Brain (tissue), 1 donor: ENCODE measurements around the genes BNIP2 and FOXB1.

DNA sequence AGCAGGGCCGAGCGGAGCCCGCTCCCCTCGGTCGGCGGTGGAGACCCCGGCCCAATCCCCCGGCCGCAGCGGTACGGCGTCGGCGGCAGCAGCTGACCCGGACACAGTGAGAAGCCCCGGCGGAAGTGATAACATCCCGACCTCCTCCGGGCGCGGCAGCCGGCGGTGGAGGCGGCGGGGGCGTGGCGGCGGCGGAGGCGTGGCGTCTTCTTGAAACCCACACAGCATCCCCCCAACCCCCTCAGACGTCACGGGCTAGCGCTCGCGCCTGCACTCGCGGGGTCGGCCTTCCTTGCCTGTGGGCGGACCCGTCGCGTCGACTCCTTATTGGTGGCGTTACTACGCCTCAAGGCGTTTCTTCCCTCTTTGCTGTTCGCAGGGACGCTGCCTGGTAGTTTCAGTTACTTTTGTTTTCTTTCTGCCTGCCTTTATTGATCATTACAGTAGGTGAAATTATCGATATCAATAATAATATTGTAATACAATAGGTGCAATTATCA, at the start of gene BNIP2:
BNIP2 (minus strand) TSS at position 108 of the 500 bp plus-strand sequence.
- RRBS = 1% methylated on average over 13 of the region's 50 CpGs

GRCh38 chr15:59739530-59740286, 50.6 kb upstream of the BNIP2 start:
- RRBS = no CpG with 5 or more reads among the region's 15 CpGs

GRCh38 chr15:59814301-59814838, 125.2 kb upstream of the BNIP2 start:
- RRBS = no CpG with 5 or more reads among the region's 9 CpGs

- RRBS = 6% methylated on average over 8 of the region's 47 CpGs
These were observed at the start of gene FOXB1 for GRCh38 chr15:60003499-60004430. FOXB1 (plus strand) TSS chr15:60004311.

GRCh38 chr15:60189005-60189334, 184.9 kb downstream of the FOXB1 start:
- RRBS = no CpG with 5 or more reads among the region's 2 CpGs

DNA sequence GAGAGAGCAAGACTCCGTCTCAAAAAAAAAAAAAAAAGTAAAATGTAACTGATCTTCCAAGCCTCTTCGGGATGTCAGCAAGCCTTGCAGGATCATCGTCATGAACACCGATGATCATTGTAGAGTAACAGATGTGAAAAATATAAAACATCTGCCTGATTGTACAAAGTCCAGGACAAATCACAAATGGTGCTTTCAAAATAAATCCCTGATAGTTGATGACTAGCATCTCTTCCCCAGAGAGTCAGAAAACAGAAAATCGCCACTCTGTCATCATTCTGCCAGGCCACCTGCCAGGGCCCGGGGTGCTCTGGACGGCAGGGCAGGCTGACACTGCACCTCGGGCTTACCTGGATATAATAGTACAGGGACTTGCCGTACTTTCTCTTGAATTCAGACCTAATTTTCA, 49.1 kb downstream of the ANXA2 start:
- RRBS = no CpG with 5 or more reads among the region's 9 CpGs

DNA sequence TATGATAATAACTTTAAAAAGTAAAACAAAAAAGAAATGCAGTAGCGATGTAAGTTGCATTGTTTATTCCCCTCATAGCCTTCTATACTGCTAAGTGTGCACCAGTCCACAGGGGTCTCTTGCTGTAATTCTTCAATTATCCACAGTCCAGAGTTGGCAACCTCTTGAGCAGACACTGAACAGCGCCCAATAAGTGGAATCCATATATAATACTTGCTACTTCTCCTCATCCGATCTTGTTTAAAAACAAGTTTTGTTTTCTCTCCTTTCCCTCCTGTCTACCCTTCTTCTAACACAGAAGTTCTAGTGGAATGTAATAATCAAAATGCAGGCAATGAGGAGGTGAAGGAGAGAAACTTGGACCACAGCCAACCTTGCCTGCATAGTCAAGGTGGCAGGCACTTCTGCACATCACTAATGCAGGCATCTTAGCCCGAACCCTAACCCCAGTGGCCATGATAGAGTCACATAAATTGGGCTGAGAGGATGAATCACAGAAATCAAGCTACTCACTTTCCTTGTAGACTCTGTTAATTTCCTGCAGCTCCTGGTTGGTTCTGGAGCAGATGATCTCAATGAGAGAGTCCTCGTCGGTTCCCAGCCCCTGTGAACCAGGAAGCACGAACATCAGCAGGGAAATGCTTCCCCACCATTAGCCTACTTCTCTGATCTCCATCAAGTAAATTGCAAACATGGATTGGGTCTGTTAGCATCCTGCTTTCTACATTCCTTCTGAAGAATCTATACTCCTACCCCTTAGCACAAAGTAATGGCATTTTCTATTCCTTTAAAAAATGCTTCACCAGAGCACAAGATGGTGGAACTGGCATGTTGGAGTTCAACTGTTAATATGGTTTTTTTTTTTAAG, 40.9 kb downstream of the ANXA2 start:
- RRBS = no CpG with 5 or more reads among the region's 7 CpGs

GRCh38 chr15:60370973-60371844, 26.6 kb downstream of the ANXA2 start:
- RRBS = no CpG with 5 or more reads among the region's 13 CpGs

DNA sequence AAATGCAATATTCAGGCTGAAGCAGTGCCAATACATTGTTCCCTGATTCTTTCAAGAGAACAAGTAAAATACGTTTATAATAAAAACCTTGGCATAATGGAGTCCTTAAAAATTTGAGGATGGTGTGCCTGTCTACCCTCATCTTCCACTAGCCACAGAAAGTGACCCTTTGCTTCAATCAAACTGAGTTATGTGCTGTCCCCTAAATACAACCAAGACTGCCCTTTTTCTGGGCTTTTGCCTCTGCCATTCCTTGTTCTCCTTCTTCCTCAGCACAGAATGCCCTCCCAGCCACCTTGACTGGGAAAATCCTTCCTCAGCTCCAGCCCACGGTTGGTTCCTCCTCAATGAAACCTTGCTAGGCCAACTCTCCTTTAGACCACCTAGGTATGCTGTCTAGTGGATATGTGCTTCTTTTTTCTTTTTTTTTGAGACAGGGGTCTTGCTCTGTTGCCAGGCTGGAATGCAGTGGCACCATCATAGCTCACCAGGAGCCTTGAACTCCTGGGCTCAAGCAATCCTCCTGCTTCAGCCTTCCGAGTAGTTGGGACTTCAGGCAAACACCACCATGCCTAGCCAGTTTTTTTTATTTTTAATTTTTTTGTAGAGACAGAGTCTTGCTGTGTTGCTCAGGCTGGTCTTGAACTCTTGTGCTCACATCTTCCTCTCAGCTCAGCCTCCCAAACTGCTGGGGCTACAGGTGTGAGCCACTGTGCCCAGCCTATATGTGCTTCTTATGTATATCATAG, 48.9 kb upstream of the ICE2 start:
- RRBS = no CpG with 5 or more reads among the region's 3 CpGs

DNA sequence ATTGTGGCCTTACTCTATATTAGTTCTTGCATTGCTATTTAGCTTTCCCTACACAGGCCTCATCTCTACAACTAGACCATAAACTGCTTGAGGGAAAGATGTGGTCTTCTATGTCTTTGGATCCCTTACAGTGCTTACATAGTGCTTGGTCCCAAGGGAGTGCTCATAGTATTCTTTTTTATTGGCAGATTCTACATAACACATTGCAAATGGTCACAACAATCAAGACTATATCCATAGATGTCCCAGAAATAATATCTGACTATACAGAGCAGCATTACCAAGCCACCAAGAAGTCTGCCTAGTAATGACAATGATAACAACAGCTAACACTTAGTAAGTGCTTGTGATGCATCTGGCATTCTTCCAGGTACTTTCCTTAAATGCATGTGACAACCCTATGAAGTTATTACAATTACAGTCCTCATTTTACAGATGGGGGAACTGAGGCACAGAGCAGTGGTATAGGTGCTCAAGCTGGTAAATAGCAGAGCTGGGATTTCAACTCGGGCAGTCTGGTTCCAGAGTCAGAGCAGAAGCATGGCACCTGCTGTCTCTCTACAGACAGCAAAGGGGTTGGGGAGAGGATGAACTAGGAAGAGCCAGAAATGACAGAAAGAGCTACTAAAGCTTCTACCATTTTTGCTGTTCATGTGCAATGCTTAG, 49.6 kb upstream of the ICE2 start:
- RRBS = no CpG with 5 or more reads among the region's 1 CpG

DNA sequence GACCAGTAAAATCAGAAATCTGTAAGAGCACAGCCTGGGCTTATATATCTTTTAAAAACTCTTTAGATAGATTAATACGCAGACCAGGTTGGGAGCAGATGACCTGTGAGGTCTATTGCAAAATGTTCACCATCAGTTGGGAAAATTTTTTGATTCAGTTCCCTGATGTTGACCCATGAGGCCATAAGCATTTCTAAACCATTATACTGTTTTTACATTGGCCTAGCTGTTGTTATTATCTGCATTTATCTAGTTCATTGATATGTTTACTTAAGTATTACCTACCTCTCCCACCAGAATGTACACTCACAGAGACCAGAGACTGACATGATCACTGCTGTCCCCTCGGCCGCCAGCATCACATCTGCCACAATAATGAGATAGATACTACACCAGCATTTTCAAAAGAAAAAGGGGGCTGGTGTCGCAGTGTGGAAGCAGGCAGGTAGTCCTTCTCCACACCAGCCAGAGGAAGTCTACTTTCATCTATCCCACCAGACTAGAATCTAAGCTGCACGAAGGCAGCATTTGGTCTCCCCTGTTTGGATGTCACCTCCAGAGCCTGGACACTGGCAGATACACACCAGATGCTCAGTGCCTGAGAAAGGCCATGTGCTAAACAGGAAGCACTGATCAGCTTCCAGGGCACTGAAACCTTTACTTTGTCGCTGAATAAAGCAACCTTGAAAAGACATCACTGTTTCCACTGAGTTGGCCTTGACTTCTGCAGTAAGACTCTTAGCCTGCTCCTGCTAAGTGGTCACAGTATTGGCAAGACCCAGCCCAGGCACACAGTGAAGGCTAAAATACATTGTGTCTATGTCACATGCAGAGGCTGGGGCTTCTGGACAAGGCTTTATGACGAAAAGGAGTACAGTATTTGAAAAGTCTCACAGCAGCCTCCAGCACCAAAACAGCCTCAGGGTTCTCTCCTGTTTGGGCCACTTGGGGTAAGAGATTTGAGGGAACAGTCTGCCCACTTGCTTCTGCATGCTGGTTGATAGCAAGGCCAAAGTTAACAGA, 104.1 kb upstream of the ICE2 start:
- RRBS = no CpG with 5 or more reads among the region's 7 CpGs

DNA sequence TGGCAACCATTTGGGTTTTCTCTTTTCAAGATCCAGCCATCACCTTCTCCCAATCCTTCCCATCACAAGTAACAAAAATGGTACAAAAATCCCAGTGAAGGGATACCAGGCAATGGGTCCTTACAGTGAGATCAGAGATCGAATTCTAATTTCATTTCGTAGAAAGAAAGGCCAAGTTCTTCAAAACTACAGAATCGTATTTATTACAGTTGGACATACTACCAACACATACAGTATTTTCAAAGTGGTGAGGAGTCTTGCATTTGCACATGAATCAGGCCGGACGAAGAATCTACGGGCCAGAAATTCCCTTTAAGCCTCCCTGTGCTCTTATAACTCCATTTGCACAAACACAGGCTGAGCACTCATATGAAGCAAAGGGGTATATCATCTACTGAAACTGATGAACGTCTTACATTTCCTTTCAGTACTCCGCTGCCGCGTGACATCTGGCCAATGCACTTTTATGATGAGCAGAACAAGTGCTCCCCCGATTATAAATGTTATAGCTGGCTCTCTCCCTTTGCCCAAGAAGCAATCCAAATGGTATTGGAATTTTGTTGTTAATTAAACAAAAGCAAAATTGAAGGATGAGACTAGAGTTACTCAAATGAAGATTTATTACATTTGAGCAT, 110.2 kb upstream of the ICE2 start:
- RRBS = no CpG with 5 or more reads among the region's 11 CpGs

GRCh38 chr15:60804906-60805597, 326.1 kb upstream of the ICE2 start:
- RRBS = no CpG with 5 or more reads among the region's 6 CpGs

DNA sequence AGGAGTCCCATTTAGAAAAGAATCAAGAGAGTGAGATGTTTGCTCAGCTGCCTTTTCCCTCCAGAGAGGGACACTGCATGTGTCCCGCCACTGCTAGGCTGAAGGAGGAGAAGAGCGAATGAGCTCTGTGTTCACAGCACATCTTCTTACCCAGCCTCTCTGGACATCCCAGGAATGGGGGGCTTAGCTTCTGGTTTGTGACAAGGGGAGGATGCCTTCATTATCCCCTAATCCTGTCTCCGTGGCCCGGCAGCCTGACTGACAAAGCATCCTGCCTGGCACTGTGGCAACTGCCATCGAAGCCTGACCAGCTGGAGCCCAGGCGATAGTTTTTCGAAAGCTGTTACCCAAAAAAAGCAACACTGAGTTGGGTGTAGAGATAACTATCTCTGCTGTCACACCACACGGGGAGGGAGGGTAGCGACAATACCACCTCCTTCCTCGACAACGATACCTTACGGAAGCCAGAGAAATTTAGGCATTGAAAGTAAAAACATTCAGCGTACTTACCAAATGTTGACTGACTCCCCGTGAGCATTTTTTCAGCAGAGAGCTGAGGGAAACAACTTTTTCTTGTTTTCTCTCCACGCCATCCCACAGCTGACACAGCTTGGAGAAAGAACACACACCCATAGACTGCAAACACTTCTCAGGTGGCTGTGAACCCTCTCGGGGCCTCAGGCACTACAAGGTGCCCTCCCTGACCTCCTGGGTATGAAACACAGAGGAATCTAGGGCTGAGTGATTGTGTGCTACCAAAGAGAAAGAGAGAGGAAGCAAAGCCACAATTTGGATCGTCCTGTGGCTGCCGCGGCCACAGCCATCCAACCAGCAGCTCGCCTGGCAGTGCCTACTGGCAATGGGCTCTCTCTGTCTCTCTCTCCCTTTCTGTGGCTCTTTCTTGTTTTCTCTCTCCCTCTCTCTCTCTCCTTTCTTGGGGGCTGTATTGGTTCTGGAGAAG, 361.9 kb upstream of the ICE2 start:
- RRBS = no CpG with 5 or more reads among the region's 20 CpGs

GRCh38 chr15:60995071-60995730, 233.9 kb downstream of the RORA start:
- RRBS = no CpG with 5 or more reads among the region's 10 CpGs

DNA sequence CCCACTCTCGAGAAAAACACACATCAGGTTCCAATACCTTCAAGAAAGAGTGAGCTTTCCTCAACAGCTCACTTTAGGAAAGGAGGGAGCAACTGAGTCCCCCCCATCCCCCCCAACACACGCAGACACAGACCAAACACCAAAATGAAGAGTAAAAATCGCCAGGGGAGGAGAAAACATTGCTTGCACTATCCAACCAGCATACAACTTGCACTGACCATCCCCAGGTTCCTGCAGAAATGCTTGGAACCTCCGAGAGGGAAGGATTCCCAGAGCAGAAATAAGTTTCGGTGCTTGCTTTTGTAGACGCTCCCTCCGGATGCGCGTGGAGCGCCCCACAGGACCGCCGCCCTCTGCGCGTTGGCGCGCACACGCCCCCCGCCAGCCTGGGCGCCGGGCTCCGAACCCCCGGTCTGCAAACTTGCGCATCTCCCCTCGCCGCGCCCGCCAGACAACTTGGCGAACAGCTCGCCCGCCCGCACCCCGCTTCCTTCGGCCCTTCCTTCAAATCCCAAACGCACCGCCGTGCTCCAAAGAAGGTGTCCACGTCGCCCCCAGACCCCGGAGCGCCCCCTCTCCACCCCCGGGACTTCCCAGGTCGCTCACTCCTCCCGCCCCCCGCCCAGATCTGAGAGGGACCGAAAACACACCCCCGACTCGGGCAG, 1.1 kb downstream of the RORA start:
- RRBS = no CpG with 5 or more reads among the region's 47 CpGs

GRCh38 chr15:61228611-61228914, 539 bp downstream of the RORA start:
- RRBS = 0% methylated on average over 5 of the region's 16 CpGs

- RRBS = no CpG with 5 or more reads among the region's 3 CpGs
These were observed 49.3 kb downstream of the TLN2 start for GRCh38 chr15:62439671-62440095.

GRCh38 chr15:62455651-62456049, 65.3 kb downstream of the TLN2 start:
- RRBS = no CpG with 5 or more reads among the region's 9 CpGs